ENCODE measurements around the gene ATOH8.

- RRBS: no CpG with 5 or more reads among the region's 2 CpGs
CAGE:
- cytosol, long polyA plus RNA: no peak
- long polyA plus RNA: no peak
- nucleus, long polyA plus RNA: no peak
These were observed 162.0 kb downstream of the SUCLG1 start for GRCh38 chr2:84297132-84297461.

DNA sequence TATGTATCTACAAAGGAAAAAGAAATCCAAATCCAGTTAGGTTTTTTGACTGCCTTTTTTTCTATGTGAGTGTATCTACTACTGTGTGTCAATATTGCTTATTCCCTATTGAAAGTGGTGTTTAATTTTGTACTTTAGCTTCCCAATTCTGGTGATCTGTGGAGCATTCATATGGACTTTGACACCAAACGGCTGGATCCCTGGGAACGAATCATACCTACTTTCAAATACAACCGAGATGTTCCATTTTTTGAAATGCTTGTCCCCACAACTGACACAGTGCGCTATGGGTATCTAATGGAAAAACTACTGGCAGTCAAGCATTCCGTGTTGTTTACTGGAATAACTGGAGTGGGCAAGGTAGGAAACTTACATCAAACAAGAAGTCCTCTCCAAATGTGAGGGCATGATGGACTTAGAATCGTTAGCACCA, 152.9 kb downstream of the DNAH6 start:
- RRBS: no CpG with 5 or more reads among the region's 6 CpGs
CAGE:
- cytosol, long polyA plus RNA: no peak
- long polyA plus RNA: no peak
- nucleus, long polyA plus RNA: no peak

- RRBS: no CpG with 5 or more reads among the region's 3 CpGs
CAGE:
- cytosol, long polyA plus RNA: no peak
- long polyA plus RNA: no peak
- nucleus, long polyA plus RNA: no peak
These were observed 98.9 kb downstream of the TRABD2A start for GRCh38 chr2:84781923-84782405.

DNA sequence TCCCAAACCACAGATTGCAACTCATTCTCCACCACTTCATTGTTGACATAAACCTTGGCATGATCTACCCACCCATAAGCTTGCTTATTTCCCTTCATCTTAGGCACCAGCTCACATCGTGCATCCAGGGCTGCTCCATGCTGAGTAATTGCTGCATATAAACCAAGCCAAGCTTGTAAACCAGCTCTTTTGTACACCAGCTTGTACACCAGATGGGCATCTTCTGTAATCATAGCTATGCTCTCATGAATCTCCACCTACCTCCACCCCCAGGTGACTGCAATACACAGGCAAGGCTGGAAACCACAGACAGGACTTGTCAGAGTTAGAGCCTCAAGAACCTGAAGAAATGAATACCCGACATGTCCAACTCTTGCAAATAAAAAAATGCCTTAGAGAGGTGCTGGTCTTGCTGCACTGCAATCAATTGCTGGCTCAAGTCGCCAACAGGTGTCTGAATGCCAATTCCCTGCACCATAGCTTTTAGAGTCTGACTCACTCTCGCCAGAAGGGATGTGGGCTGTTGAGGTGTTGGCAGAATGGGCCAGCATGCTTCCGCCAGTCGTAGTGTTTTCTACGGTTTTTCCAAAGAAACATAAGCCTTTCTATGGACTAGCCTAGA, 31.4 kb downstream of the TRABD2A start:
- RRBS: no CpG with 5 or more reads among the region's 7 CpGs
CAGE:
- cytosol, long polyA plus RNA: no peak
- long polyA plus RNA: no peak
- nucleus, long polyA plus RNA: no peak

GRCh38 chr2:84881691-84882110, 817 bp upstream of the TRABD2A start:
- RRBS: no CpG with 5 or more reads among the region's 15 CpGs
CAGE:
- cytosol, long polyA plus RNA: no peak
- long polyA plus RNA: no peak
- nucleus, long polyA plus RNA: no peak

GRCh38 chr2:84904580-84905081, 825 bp upstream of the TMSB10 start:
- RRBS: no CpG with 5 or more reads among the region's 19 CpGs
CAGE:
- cytosol, long polyA plus RNA: no peak
- long polyA plus RNA: no peak
- nucleus, long polyA plus RNA: no peak

DNA sequence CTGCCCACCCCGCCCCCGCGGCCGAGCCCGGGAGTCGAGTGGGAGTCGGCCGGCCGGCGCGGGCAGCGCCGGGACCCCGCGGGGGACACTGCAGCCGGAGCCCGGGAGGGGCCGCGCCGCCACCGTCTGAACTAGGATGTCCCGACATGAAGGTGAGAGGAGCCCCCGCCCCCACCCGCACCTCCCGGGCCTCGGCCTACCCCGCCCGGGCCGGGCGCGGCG, 266 bp downstream of the KCMF1 start:
- RRBS: 2% methylated on average over 13 of the region's 32 CpGs
CAGE:
- cytosol, long polyA plus RNA: start-site peak on the plus strand centred at position 64 of the sequence, 93 bp wide, 201 and 274 reads in 2 replicates
- long polyA plus RNA: start-site peak on the plus strand centred at position 65 of the sequence, 91 bp wide, 161 and 313 reads in 2 replicates
- nucleus, long polyA plus RNA: start-site peak on the plus strand centred at position 67 of the sequence, 95 bp wide, 72 and 24 reads in 2 replicates

DNA sequence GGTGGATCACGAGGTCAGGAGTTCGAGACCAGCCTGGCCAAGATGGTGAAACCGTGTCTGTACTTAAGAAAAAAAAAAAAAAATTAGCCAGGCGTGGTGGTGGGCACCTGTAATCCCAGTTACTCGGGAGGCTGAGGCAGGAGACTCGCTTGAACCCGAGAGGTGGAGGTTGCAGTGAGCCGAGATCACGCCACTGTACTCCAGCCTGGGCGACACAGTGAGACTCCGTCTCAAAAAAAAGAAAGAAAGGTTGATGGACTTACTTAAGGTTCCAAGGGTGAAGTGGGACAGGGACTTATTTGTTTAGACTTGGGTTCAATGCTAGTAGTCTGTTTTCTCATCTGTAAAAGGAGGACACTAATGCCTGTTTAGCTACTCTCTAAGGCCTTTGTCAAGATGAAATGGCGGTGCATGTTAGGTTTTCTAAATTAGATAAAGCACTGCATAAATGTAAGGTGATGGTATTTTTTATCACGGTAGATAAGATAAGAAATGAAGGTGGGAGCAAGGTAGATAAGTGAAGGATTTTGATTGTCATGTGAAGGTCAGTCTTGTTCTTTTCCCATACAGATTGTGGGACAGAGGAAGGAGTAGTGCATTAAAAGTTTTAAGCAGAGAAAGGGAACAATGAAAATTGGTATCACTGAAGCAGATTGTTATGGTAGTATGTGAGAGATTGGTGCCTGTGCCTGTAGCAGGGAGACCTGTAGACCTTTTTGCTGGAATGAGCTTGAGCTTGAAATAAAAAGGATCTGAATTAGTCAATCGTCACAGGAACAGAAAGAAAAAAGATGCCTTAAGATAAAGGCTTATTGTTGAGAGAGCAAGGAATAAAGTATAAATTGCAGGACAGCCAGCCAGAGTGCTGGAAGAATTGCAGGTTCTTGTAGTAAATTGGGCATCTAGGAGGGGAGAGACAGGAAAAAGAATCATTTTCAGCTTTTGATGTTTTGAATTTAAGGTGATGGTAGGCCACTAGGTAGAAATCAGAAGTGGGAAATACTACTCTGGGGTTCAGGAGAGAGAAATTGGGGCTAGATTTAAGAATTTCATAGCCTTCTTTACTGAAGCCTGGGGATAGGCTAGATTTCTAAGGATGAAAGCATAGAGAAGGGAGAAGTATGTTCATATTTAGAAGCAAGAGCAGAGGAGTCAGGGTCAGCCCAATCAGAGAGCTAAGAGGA, 16.1 kb downstream of the KCMF1 start:
- RRBS: no CpG with 5 or more reads among the region's 14 CpGs
CAGE:
- cytosol, long polyA plus RNA: no peak
- long polyA plus RNA: no peak
- nucleus, long polyA plus RNA: no peak

DNA sequence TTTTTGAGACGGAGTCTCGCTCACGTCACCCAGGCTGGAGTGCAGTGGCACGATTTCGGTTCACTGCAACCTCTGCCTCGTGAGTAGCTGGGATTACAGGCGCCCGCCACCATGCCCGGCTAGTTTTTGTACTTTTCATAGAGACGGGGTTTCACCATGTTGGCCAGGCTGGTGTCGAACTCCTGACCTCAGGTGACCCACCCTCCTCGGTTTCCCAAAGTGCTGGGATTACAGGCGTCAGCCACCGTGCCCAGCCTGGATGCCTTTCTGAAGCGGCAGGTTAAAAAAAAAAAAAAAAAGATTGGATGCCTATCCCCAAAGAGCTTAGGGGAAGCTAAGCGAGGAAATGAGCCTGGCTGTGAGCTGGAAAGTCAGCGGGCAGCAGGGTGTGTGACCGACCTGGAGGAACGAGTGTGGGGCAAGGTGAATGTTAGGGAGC, 59.3 kb downstream of the TGOLN2 start:
- RRBS: no CpG with 5 or more reads among the region's 19 CpGs
CAGE:
- cytosol, long polyA plus RNA: no peak
- long polyA plus RNA: no peak
- nucleus, long polyA plus RNA: no peak

DNA sequence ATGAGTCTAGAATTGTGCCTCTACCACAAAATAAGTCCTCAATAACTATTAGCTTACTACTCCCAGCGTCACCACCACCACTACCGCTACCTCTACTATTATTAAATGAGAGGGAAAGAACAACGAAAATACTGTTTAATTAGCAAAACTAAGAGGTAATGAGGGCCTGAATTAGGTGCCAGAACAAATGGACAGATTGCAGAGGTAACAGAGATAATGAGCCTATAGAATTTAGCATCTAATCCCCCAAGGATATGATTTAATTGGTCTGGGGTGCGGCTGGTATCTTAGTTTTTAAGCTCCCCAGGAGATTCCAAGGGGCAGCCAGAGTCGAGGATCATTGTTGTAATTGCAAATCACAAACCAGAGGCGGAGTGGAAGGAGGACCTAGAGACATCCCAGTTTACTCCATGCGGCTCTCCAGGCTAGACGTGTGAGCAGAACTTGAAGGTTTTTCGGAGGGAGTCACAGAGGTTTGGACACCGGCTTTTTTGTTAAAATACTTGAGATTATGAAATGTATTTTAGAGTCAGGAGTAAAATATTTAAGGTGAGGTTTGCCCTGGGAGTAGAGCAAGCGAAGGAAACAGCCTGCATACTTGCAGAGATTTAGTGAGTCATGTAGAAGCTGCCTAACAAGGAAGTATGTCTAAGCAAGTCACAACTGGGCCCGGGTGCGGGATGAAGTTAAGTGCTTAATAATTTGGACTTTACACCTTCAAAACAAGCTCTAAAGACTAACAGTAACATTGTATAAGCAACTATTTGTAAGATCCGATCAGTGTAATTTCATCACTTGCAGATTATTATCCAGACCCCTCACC, 39.6 kb downstream of the TGOLN2 start:
- RRBS: no CpG with 5 or more reads among the region's 14 CpGs
CAGE:
- cytosol, long polyA plus RNA: no peak
- long polyA plus RNA: no peak
- nucleus, long polyA plus RNA: no peak

DNA sequence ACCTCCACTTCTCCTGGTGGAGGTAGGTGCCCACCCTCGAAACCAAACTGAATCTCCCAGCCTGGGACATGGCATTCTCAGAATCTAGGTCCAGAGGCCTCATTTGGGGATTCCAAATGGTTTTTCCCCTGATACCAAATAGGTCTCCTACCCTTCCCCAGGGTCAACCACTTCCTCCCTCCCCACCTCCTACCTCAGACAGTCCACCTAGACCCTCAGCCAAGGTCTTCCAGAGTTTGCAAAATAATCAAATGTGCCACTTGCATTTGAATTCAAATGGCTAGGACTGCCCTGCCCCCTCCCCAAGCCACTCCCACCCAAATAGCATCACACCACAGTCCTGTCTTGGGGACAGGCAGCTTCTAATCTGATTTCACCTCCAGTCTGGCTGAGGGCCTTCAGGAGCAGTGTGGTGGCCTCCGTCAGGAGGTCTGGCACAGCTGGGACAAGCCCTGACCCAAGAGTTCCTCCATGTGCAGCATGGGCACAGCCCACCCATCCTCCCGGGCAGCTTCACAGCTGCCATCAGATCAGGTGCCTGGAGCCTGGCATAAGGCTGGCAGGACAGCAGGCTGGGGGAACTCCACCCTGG, 497 bp downstream of the CAPG start:
- RRBS: no CpG with 5 or more reads among the region's 3 CpGs
CAGE:
- cytosol, long polyA plus RNA: no peak
- long polyA plus RNA: no peak
- nucleus, long polyA plus RNA: no peak

GRCh38 chr2:85421818-85422330, 3.4 kb downstream of the SH2D6 start:
- RRBS: no CpG with 5 or more reads among the region's 3 CpGs
CAGE:
- cytosol, long polyA plus RNA: no peak
- long polyA plus RNA: no peak
- nucleus, long polyA plus RNA: no peak

DNA sequence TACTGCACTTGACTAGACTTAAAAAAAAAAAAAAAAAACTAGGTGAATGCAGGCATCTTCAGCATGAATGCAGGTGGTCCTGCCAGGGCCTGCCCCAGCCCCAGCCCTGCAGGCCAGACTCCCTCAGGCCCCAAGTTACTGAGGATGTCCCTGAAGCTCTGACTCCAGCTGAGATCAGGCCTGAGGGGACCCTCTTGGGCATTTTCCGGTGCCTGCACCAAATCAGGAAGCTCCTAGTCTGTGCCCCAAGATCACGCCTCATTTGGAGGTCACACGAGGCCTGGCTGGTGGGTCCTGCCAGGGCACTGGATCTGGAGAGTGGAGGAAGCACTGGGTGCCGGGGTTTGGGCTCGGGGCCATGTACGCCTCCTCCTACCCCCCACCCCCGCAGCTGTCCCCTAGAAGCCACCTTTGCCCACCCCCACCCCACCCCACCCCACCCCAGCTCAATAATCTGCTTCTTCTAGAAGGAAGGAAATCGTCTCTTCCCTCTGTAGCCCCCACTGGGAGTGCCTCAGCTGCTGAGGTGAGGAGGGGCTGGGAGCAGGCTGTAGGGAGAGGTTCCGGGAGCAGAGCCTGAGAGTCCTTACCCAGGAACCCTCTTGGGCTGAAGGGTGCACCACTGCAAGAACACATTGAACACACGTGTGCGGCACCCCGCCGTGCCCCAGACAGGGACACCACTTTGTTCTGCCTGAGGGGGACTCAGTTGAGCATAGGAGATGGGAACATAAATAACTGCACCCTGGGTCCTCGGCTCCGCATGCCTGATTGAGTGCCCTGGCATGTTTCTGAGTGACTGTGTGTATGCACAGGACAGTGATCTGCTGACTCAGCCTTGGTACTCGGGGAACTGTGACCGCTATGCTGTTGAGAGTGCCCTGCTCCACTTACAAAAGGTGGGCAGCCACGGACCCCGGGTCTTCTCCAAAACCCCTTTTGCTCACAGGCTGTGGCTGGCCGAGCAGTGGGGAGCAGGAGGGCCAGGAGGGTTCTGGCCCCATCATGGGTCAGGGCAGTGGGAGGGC, 16.4 kb downstream of the SH2D6 start:
- RRBS: no CpG with 5 or more reads among the region's 20 CpGs
CAGE:
- cytosol, long polyA plus RNA: no peak
- long polyA plus RNA: no peak
- nucleus, long polyA plus RNA: no peak

- RRBS: 2% methylated on average over 20 of the region's 52 CpGs
CAGE:
- cytosol, long polyA plus RNA: no peak
- long polyA plus RNA: no peak
- nucleus, long polyA plus RNA: no peak
These were observed 559 bp upstream of the MAT2A start for GRCh38 chr2:85538235-85538983.

DNA sequence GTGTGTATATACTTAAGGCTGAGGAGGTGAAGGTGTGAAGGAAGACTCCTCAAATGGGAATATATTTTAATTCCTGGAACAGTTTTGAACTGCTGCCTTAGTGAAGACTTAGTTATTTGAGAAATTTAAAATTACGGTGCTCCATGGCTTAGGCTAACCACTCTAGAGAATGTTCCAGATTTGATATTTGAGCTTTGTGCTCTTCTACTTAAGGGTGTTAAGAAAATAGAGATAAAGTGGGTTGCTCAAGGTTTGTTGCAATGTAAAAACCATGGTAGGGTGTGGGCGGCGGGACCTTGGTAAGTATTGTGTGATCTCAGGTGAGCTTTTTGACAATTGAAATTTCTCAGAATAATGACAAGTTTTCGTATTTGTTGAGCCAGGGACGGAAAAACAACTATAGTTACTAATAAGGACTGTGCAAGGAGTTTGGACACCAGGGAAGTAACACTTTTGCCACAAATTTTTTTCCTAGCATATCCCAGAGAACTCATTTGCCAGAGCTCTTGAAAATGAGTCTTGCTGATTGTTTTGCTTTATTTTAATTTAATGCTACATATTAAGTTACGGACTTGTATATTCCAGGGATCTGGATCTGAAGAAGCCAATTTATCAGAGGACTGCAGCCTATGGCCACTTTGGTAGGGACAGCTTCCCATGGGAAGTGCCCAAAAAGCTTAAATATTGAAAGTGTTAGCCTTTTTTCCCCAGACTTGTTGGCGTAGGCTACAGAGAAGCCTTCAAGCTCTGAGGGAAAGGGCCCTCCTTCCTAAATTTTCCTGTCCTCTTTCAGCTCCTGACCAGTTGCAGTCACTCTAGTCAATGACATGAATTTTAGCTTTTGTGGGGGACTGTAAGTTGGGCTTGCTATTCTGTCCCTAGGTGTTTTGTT, 4.4 kb downstream of the MAT2A start:
- RRBS: no CpG with 5 or more reads among the region's 7 CpGs
CAGE:
- cytosol, long polyA plus RNA: no peak
- long polyA plus RNA: no peak
- nucleus, long polyA plus RNA: no peak

- RRBS: no CpG with 5 or more reads among the region's 17 CpGs
CAGE:
- cytosol, long polyA plus RNA: no peak
- long polyA plus RNA: no peak
- nucleus, long polyA plus RNA: no peak
These were observed 4.1 kb upstream of the RNF181 start for GRCh38 chr2:85591364-85591974.

DNA sequence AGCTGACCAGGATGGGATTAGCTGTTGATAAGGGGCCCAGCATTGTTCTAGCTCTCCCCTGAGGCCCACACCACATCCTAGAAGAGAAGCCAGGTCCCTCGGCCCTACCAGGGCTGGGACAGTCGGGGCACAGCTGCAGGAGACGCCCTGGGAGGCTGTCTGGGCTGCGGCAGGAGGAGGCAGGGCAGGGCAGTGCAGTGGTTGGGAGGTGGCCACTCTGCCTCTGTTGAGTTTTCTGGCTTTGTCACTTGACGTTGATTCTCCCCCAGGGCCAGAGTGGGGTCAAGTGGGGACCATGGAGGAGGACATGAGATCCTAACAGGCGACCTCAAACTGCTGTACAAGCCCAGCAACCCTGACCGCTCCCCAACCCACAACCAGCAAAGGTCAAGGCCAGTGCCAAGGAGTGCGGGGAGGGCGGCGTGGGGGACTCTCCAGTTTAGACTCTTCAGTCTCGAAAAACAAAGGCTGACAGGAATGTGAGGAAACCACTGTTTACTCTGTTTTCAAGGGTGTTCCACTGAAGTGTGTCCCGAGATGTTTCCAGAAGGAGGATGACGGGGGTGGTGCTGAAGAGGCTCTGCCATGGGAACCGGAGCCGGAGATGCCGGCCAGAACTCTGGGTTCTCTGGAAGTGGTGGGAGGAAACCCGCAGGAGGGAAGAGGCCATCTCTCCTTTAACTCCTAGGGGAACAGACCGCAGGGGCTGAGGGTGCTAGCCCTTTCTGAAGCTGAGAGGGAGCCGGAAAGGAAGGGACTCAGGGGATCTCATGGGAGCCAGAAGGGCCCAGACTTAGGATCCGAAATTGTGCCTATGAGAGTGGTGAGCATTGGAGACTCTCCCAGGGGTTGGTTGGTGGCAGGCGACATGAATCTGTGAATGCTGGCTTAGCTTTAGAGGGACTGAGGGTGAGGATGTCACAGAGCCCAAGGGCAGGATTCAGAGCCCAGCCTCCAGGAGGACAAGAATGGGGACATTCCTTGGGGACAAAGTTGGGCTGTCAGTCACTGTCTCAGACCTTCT, 17.1 kb downstream of the GNLY start:
- RRBS: no CpG with 5 or more reads among the region's 21 CpGs
CAGE:
- cytosol, long polyA plus RNA: no peak
- long polyA plus RNA: no peak
- nucleus, long polyA plus RNA: no peak

GRCh38 chr2:85753290-85754199, at the start of gene ATOH8:
TSS of gene ATOH8 (plus strand) at chr2:85753991.
- RRBS: 9% methylated on average over 54 of the region's 84 CpGs
CAGE:
- cytosol, long polyA plus RNA: no peak
- long polyA plus RNA: no peak
- nucleus, long polyA plus RNA: no peak

GRCh38 chr2:85755391-85756014, 1.7 kb downstream of the ATOH8 start:
- RRBS: 2% methylated on average over 3 of the region's 17 CpGs
CAGE:
- cytosol, long polyA plus RNA: no peak
- long polyA plus RNA: no peak
- nucleus, long polyA plus RNA: no peak

DNA sequence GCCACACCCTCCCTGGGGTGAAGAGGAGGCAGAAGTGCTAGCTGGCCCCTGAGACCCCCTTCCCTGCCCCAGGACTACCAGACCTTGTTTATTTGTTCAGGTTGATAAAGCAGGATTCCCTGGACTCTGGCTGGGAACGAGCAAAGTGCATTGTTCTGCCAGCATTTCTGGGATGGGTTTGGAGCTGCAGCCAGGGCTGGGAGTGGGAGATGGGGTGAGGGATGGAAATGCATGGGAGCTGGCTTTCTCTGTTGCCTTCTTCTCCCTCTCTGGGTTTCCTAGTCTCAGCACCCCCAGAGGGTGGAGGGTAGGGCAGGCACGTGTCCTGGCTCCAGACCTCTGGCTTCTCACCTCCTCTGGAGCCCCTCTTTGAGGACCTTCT, 7.9 kb downstream of the ATOH8 start:
- RRBS: no CpG with 5 or more reads among the region's 2 CpGs
CAGE:
- cytosol, long polyA plus RNA: no peak
- long polyA plus RNA: no peak
- nucleus, long polyA plus RNA: no peak